A673 (cell line): ENCODE measurements around the genes PPP1R1A and NEUROD4.

- PRO-cap = bidirectional peak, plus-strand start at chr12:54359494, minus-strand start at chr12:54359140; bidirectional peak, plus-strand start at chr12:54359689, minus-strand start at chr12:54359759
Observed at GRCh38 chr12:54359289-54359875, 4.9 kb downstream of the GPR84 start.

DNA sequence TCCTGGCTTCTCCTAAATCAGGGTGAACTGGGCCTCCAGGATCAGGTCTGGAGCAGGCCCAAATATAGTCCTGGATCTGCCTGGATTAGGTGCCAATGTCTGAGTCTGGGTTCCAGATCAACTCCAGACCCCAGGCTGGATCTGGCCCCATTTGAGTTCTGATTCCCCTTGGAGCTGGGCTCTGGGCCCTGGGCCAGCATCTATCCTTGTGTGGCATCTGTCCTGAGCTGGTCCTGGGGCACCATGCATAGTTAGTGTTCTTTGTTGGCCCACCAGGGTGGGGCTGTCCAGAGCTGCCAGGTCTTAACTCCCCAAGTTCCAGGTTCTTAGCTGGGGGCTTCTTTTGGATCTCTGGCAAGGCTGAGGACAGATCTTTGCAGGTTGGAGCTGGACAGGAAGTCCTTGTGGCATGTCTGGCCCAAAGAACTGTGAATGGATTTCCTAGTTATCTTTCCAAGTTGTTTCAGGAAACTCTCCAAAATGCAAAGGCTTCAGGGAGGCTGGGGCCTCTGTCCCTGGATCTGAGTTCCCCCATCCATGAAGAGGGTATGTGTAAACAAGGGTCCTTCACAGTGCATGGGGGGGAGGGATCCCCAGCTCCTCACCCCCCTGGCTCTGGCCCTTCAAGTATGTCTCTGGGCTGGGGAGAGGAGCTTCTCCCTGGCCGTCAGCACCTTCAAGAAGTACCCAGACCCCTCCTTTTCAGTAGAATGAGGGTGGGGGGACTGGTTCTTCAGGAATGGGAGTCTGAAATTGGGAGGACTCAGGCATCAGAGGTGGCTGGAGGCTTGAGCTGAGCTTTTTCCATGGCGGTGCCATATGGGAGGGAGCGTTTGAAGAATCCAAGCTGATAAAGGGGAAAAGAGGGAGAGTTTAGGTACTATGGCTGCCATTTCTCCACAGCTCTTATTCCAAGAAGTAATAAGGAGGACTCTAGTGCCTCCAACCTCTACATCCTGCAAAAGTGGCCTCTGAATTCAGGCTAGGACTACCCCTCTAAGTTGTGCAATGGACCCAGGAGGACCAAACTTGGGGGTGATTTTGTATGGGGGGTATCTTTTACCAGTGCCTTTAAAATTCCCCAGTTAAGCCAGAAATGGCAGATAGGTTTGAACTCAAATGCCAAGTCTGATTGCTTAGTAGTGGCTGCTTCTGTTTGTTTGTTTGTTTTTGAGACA is 11.4 kb upstream of the ZNF385A start:
- PRO-cap = no peak

GRCh38 chr12:54397770-54398766 is 13.5 kb upstream of the ZNF385A start:
- PRO-cap = no peak

DNA sequence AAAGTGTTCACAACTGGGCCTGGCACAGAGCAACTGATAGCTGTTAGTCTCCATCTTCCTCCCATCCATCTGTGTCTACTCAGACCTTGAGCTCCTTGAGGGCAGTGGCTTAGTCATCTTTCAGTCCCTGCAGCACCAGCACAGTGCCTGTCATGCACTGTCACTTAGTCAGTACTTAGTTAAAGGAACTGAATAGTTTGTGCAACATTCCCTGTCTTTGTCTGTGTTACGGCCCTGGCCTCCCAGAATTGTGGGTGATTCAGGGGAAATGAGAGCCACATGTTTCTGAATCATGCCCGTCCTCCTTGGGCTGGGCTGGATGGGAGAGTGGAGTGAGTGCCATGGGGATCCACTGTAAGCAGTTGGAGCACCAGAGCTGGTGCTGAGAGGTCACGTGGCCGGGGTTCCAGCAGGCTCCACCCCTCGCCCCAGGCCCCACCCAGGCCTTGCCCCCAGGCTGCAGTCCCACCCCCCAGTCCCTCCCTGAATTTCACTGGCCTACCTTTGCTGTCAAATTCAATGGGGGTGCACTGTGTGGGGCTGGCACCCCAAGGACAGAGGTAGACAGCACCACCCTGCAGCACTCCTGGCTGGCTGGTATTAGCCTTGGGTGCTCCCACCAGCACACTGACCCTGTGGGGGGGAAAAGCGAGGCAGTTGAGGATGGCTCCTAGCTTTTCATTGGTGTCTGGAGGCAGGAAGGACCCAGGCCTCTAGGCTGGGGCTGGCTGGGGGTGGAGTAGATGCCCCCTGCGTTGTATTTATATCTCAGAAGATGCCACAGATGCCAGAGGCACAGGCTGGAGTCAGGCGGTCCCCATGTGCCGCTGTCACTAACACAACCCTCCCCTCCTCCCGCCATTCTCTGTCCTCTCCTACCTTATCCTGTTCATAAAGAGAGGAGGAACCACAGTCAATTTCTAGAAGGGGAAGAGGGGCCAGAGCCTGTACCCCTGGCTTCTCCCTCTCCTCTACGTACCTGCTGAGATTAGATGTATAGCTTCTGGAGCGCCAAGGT is 7.4 kb downstream of the ITGA5 start:
- PRO-cap = no peak

DNA sequence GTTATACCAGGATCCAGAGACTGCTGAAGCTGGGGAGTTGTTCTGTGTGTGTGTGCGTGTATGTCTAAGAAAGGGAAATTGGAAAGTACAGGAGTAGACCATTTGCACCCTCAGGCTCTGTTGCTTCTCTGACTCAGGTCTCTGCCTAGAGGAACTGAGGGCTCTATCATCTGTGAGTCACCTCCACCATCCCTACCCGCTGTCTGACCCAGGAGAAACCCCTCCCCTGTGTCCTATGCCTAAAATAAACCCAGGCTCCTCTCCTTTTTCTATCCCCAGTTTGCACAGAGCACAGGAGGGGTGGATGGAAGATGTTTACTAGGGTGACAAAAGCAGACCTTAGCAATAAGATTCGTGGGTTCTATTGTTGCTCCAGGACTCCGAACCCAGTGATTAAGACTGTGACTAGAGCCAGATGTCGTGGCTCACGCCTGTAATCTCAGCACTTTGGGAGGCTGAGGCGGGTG is 4.2 kb upstream of the ITGA5 start:
- PRO-cap = no peak

GRCh38 chr12:54527157-54527699 is 22.2 kb upstream of the PDE1B start:
- PRO-cap = no peak

- PRO-cap = no peak
Observed at GRCh38 chr12:54542395-54543017, 6.9 kb upstream of the PDE1B start.

DNA sequence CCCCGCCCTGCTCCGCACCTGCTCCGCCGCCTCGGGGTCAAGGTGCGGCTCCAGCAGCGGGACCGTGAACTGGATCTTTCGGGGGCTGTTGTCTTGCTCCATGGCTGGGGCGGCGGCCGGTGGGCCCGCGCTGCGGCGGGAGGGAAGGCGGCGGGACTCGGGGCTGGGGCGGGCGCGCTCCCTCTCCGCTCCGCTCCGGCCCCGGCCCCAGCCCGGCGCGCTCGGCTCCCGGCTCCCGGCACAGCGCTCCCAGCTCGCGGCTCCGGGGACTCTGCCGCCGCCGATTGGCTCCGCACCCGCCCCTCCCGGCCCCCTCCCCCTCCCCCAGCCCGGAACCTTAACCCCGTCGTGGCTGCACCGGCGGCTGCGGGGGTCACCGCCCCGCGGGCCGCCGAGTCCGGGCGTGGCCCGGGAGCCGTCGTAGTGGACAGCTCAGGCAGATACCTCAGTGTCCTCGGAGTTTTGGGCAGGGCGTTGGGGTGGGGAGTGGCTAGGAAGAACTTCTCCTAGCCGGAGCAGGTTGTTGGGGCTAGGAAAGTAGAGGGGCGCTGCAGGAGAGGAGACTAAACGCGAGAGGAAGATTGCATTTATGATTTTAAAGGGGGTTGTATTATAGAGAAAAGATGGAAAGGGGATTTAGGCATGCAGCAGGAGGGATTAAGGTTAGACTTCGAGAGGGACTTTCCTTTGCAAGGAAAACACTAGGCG is at the start of gene PPP1R1A:
Gene PPP1R1A, minus strand, starts transcription at position 273 of the 708 bp plus-strand sequence.
- PRO-cap = bidirectional peak, plus-strand start at position 540 of the sequence, minus-strand start at position 273 of the sequence

- PRO-cap = bidirectional peak, plus-strand start at chr12:54602041, minus-strand start at chr12:54601937
Observed at GRCh38 chr12:54601878-54602525, 13.5 kb upstream of the PPP1R1A start.

DNA sequence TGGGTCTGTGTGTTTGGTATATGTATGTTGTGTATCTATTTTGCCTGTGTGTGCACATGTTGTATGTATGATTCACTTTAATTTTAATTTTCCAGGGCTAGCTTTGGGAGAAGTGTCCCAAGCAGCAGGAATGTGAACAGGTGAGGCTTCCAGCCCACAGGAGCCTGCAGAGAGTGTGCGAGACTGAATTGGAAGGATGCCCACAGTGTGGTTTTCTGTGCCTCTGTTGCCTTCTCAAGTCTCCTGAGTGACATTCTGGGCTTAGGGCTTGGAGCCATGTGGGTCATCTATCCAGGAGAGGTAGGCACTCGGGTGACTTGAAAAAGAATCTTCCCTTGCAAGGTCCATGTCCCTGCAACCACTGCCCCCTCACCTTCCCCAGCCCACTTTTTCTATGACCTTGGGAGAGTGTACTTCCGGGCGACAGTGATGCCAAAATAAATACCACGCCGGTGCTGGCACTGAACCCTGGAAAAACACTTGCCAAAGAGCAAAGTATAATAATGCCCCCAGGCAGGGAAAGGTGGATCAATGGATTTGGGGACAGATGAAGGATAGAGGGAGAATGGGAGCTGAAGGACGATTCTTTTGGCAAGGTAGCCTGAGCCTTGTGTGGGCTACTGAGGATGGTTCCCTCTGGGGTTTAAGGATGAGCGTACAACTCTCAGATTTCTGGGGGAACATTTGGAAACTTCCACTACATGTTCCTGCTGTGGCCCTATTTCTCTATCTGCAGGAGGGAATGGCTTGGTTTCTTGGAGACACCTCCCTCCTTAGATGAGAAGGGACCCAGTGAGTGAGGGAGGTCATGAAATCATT is 37.0 kb upstream of the DCD start:
- PRO-cap = no peak

DNA sequence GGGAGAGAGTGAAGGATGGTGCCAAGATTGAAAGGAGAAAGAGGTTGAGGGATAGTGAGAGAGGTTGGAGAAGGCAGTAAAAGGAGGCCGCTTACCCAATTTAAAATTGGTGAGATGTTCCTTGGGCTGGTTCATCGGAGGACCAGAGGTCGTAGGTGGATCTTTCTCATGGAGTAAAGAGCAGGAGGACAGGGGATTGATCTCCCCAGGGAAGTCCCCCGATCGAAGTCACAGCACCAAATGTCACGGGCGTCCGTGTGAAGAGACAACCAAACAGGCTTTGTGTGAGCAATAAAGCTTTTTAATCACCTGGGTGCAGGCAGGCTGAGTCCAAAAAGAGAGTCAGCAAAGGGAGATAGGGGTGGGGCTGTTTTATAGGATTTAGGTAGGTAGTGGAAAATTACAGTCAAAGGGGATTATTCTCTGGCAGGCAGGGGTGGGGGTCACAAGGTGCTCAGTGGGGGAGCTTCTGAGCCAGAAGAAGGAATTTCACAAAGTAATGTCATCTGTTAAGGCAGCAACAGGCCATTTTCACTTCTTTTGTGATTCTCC is 36.8 kb downstream of the TESPA1 start:
- PRO-cap = no peak

DNA sequence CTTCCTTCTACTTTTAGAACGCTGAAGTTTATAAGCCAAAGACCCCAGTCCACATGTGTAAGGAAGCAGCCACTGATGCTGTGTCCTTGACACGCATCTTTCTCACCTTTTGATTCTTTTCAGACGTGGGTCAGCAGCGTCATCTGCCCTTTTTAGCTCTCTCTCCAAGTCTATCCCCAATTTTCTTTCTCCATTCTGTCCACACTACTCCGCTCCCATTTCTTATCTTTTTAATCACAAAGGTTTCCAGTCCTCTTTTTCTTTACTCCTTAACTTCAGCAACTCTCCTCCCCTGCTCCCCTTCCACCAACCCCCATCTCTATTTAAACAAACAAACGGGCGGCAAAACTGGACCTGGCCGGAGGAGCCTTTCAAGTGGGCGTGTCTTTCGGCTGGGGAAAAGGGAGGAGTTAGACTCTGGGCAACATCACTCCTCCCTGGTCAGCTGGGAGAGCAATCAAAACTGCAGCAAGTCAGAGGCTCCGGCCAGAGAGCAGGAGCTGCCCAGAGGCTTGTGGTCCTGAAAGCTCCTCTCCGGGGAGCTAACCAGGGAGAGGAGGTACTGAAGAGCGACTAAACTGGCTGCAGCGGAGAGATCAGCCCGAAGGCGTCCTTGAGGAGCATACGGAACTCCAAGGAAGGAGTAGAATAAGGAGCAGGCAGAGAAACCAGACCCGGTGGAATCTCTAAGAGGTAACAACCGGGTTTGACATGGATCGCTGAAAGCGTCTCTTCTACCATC is at the start of gene NEUROD4:
Gene NEUROD4, plus strand, starts transcription at position 489 of the 742 bp plus-strand sequence.
- PRO-cap = no peak

DNA sequence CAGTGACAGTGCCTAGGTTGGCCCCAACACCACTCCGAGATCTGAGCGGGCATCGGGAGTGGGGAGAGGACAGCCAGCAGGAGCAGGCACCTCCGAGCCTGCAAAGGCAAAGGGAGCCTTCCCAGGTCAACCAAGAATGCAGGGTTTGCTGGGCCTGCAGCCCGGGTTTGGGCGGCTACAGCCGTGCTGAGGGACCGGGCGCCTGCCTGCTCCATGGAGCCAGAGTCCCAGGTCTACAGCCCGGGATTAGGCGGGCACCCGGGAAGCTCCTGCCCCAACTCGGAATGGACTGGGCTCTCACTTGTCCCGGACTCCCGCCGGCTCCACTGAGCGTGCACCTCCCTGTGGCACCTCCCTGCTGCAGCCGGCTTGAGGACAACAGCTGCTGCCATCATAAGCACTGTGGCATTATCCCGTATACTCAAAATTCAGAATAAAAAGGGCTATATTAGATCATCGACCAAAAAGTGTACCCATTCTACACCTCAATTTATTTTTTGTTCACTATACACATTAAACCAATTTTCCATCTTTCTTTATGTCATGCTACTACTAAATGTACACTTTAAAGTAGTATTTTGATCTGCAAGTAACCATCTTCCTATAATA is 7.8 kb upstream of the OR6C65 start:
- PRO-cap = no peak

- PRO-cap = no peak
Observed at GRCh38 chr12:55705367-55706114, 2.2 kb downstream of the ITGA7 start.

DNA sequence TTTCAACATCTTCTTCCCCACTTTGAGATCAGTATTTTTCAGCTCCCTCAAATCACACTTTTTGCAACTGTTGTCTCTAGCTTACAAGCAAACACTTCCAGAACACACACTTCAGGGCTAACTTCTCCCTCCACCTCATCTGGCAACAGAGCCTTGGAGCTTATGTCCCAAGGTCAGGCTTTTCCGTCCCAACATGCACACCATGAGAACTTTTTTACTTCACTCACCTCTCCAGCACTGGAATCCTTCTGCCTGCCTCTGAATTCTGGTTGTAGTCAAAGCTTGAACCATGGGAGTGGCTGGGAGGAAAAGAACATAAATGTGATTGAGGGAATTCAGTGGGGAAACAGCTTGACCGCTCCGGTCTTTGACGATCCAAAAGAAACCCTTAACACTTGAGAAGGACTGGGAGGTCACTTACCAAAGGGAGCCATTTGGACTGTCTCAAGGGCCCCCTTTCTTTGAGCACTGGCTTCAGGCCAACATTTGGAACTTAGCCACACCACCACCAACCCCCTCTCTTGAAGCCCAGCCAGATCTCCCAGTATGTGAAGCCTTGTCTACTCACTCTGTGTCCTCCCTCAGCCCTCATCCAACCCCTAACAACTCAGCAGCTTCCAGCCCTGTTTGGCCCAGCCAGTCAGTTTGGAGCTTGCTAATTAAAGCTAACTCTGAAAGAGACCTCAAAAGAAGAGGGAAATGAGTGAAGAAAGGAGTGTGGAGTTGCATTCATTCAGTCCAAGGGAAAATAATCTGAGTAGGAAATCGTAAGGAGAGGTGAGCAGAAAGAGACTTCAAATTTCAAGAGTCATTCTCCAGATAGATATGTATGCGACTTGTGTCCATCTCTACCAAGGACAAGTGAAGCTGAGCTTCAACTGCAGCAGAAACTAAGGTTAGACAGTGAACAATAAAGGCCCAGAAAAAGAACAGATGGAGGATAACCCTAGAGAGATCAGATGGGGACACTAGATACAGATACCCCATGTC is 3.7 kb upstream of the BLOC1S1 start:
- PRO-cap = no peak

DNA sequence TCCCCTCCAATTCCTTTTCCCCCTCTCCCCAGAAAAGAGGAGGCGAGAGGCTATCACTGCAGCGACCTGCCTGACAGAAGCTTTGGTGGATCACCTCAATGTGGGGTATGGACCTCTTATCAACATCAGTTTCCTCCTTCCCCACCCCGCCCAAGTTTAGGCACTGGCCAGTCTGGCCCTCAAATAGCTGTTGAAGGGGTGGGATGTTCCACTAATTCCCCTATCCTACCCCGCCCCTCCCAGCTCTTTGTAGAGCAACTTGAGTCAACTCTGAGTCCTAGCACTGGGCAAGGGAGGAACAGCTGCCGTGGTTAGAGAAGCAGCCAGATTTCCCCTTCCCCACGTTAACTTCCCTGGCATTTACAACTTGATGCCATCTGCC is 1.0 kb downstream of the BLOC1S1 start:
- PRO-cap = no peak

DNA sequence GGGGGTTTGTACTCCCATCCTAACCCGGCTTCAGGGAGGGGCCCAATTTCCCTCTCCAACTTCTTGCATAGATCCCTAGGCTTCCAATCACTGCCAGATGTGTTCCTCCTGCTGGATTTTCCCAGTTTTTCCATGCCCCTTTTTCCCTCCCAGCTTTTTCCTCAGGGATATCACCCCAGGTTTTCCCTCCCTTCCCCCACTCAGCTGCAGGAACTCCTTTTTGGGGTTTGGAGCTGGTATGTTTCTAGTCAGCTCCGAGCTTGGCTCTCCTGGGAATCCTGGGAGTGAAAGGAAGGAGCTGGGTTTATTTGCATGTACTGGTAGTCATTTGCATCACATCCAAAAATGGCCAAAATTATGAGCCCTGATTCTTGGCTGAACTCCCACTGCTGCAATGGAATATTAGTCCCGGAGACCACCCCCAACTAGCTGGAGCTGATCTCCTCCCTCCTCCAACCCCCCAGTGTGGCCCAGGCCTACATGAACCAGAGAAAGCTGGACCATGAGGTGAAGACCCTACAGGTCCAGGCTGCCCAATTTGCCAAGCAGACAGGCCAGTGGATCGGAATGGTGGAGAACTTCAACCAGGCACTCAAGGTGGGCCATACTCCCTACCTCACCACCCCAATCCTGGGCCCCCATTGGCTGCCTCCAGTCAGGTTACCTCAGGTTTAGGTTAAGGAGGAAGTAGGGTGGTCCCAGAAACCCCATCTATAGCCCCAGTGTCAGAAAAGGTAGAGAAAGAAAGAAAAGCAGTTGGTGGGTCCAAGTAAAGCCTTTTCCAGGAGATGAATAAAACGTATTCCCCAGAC is 1.4 kb upstream of the RDH5 start:
- PRO-cap = no peak

DNA sequence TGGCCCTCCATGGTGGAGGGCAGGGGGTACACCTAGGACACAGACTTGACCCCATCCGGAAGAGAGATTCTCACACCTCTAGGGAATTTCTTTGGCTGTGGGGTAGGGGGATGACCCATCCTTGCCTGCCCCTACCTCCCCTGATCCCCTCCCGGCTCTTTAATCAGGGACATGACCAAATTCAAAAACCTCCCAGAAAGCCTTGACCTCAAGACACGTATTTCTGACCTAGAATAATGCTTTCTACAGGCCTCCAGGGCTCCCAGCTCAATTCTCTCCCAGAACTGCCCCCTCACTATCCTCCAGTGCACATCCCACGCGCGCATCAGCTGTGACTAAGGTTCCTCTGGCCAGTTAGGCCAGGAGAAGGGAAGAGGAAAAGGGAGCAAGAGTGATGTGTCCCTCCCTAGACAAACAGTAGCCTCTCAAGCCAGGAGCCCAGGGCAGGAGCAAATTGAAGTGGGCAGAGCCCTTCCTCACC is 1.4 kb downstream of the CD63 start:
- PRO-cap = no peak

- PRO-cap = no peak
Observed at GRCh38 chr12:55727865-55728907, 623 bp downstream of the CD63 start.

GRCh38 chr12:55803412-55804029 is 14.0 kb downstream of the SARNP start:
- PRO-cap = no peak